Ureter (tissue), 1 donor: Measurements from ENCODE around the genes TTC34, ARHGEF16 and LRRC47.

- PRO-cap, result no peak
Observed at GRCh38 chr1:2564081-2564566, 8.0 kb downstream of the TNFRSF14 start.

DNA sequence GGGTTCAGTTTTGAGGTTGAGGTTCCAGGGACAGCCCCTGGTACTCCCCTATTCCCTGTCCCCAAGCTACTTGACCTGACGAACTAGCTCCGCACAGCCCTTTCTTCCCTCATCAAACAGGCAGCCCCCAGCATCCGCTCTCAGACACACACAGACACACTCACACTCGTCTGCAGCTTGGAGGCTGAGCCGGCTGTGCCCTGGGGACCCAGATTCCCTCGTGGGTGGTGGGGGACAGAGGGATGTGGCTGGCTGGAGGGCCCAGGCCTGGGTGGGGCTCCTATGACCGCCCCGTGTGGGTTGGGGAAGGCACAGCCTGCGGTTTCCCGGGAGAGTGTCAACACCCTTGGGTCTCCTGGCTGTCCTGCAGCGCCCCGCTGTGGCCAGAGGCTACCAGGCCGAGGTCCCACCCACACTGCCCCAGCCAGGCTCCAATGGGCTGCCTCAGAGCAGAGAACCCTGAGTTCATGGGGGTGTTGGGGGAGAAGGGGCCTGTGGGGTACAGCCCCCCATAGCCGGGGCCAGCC, at the start of gene TTC34:
Gene TTC34 (minus strand): TSS at position 281 of the 527 bp plus-strand sequence.
- PRO-cap, result no peak

GRCh38 chr1:2959906-2960292, 61.4 kb upstream of the ACTRT2 start:
- PRO-cap, result no peak

GRCh38 chr1:2984957-2985718, 36.1 kb upstream of the ACTRT2 start:
- PRO-cap, result no peak

- PRO-cap, result no peak
Observed at GRCh38 chr1:3194923-3195500, 126.0 kb downstream of the PRDM16 start.

DNA sequence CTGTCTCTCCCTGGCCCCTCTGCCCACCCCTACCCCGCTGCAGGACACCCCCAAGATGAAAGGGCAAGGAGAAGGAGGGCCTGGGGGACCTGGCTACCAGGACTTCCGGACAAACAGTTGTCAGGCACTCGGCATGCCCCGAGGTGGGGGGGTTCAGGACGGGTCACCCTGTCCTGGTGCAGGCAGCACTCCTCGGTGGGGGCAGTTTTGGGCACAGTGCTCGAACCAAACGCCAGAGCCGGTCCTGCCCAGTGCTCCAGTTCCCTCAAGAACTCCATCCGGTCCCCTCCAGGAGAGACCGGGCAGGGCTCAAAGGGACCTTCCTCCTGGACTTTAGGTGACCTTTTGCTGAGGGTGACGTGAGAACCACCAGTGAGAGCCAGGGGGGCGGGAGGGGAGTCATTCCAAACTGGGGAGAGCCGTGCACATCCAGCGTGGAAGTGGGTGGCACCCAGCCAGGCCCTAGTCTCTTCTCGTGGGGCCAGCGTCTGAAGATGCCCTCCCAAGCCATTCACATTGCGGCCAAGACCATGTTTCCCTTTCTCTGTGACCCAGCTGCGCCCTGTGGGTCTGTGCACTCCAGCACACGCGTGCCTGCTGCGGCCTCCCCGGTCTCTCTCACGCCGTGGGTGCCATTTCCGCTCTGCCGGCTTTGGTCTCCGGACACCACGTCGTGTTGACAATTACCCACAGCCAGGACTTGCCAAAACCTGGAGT, 178.9 kb upstream of the ARHGEF16 start:
- PRO-cap, result no peak

- PRO-cap, result no peak
Observed at GRCh38 chr1:3334696-3335414, 119.6 kb upstream of the ARHGEF16 start.

DNA sequence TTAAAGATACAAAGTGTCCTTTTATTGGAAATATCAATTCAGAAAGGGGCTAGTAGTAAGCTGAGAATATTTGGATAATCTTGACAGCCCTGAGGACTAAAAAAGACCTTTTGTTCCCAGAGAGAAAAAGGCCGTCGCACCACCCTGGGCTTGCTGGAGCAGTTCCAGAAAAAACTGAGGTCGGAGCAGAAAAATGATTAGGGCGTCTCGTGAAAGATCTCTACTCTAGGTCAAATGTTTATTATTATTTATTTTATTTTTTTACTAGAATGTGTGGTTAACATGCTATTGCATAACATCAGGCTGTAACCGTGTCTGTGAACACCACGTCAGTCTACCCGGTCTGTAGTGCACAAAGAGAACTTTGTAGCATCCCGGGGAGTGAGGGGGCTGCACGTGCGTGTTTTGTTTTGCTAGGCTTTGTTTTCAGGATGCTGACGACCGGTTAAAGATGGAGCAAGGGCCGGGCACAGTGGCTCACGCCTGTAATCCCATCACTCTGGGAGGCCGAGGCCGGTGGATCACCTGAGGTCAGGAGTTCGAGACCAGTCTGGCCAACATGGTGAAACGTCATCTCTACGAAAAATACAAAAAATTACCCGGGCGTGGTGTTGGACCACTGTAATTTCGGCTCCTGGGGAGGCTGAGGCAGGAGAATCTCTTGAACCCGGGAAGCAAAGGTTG, 87.8 kb upstream of the ARHGEF16 start:
- PRO-cap, result no peak

- PRO-cap, result no peak
Observed at GRCh38 chr1:3454172-3455422, at the start of gene ARHGEF16. Gene ARHGEF16, plus strand, starts transcription at chr1:3454665.

DNA sequence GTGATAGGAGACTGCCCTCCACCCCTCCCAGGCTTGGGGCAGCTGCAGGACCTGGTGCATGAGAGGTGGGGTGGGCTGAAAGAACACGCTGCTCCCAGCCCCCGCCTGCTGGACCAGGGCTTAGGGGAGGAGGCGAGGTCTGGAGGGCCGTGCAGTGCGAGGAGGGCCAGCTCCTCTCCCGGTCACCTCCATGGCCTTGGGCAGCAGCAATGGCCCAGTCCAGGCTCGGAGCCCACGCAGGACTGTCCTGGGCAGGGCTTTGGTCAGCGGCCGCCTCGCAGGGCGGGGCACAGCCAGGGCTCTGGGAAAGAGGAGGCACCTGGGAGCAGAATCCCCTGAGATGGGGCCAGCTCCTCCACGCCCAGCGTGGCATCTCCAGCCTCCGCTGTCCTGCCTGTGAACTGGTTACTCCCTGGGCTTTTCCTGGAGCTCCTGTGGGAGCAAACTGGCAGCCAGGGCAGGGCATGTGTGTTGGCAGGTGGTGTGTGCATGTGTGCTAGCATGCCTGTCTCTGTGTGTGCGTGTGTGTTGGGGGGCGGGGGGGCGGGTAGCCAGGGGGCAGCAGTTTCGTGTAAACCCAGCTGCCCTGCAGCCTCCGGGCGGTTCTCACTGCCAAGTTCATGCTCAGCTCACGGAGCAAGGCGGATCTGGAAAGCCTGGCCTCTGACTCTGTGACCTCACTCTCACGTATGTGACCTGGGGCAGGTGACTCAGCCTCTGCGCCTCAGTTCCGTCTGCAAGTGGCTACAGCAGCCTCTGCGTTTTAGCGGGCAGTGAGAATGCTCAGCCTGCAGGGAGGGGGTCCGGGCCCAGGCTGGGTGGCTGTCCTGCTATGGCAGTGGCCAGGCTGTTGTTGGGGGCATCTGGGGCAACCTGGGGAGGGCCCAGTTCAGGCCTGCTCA, 27.6 kb downstream of the ARHGEF16 start:
- PRO-cap, result no peak

GRCh38 chr1:3522826-3523315, 68.4 kb downstream of the ARHGEF16 start:
- PRO-cap, result no peak

DNA sequence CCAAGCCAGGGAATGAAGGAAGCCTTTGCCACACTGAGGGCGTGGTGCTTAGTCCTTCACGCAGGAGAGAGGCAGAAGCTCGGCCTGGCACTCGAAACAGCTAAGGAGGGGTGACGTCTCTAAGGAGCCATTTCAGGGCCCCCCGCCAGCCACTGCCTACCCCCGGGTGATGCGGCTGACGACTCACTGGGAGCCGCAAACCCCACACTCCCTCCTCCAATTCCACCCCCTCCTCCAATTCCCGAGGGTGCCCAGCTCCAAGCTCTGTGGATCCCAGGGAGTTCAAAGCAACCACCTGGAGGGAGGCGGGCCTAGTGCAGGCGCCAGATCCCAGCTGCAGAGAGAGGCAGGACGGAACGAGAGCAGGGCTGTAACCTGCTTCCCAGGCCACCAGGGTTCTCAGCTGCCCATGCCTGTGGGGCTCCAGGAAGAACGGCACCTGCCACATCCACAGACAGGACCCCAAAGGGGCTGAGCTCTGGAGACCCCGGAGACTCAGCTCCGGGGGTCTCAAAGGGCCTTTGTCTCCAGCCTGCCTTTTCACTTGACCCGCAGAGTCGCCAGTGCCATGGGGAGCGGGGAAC, 75.8 kb downstream of the ARHGEF16 start:
- PRO-cap, result no peak

DNA sequence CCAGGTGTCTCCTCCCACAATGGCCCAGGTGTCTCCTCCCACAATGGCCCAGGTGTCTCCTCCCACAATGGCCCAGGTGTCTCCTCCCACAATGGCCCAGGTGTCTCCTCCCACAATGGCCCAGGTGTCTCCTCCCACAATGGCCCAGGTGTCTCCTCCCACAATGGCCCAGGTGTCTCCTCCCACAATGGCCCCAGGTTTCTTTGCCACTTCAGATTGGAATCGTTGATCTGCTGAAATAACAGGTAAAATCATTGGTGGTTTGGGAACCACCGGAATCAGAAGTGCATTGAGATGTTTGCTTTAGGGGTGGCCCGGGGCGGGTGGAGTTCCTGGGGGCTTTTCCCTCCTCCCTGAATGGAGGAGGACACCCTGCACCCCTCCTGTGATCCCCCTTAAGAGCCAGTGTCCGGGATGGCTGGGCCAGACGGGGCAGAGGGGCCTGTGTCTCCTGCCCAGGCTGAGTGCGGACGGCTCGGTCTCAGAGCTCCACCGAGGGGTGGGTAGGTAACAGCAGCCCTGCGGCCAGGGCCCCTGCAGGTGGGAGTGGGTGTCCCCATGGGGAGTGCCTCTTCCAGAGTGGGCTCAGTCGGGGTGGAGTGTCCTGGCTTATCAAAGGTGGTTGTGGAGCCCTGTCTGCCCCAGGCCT, 23.0 kb downstream of the TP73 start:
- PRO-cap, result no peak

DNA sequence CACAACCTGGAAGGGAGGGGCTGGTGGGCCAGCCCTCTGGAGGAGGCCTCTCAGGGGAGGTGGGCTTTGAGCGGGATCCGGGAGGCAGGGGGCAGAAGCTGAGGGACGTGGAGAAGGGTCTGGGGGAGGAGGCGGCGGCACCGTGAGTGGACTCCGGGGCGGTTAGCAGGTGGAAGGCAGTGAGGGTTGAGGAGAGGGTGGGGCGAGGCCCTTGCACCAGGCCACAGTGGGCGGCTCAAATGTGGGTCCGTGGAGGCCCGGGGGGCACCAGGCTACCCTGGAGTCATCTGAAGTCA, 46.1 kb downstream of the TP73 start:
- PRO-cap, result no peak

DNA sequence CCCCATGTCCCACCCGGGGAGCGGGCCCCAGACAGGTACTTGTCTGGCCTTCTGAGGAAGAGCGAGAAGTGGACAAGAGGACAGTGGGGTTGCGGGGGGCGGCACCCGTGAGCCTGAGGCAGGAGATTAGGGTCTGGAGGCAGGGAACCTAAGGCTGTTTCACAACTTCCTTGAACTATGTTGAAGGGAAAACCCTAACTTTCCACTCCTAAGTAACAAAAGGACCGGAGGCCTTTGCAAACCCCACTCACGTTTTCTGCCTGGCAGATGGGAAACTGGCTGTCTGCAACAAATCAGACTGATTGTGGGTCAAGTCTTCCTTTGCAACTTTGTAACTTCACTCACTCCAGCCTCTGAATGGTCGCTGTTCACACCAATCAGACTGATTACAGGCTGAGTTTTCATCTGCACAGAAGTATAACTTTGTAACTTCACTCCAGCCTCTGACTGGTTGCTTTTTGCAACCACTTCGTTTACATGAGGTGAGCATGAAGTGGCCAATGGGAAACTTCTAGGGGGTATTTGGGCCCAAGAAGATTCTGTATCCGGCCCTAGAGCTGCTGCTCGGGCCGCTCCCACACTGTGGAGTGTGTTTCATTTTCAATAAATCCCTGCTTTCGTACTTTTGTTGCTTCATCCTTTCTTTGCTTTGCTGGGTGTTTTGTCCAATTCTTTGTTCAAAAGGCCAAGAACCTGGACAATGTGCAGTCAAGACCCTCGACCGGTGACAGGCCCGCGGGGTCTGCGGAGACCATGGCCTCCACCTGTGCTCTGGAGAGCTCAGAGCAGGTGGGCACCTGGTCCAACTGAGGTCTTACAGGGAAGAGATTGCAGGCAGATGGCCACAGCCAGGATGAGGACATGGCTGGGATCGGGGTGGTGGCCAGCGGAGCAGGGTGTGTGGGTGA, 11.0 kb upstream of the CCDC27 start:
- PRO-cap, result no peak

GRCh38 chr1:3784956-3786003, 11.0 kb downstream of the LRRC47 start:
- PRO-cap, result no peak

- PRO-cap, result no peak
Observed at GRCh38 chr1:3787126-3787727, 9.1 kb downstream of the LRRC47 start.

DNA sequence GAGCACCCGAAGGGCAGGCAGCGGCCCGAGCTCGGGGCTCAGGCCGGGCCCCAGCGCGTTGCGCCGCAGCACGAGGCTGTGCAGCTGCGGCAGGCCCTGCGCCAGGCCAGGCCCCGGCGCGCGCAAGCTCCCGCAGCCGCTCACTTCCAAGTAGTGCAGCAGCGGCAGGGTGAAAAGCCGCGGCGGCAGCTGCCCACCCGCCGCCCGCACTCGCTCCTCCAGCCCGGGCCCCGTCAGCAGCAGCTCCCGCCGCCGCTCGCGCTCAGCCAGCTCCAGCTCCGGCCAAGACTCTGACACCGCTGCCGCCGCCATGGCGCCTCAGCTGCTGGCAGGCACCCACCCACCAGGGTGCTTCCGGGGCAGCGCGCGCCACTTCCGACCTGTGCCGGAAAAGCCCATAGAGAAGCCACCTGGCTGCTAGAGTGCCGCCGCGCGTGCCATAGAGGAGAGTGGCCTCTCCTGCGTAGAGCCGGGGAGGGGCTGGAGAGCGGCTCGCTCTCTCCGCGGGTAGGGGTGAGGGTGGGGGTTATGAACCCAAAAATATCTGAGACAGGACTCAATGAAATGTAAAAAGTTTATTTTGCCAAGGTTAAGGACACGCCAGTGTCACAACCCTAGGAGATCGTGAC, at the start of gene LRRC47:
Gene LRRC47 (minus strand): TSS at position 334 of the 629 bp plus-strand sequence.
- PRO-cap, result bidirectional peak, plus-strand start at position 420 of the sequence, minus-strand start at position 320 of the sequence

DNA sequence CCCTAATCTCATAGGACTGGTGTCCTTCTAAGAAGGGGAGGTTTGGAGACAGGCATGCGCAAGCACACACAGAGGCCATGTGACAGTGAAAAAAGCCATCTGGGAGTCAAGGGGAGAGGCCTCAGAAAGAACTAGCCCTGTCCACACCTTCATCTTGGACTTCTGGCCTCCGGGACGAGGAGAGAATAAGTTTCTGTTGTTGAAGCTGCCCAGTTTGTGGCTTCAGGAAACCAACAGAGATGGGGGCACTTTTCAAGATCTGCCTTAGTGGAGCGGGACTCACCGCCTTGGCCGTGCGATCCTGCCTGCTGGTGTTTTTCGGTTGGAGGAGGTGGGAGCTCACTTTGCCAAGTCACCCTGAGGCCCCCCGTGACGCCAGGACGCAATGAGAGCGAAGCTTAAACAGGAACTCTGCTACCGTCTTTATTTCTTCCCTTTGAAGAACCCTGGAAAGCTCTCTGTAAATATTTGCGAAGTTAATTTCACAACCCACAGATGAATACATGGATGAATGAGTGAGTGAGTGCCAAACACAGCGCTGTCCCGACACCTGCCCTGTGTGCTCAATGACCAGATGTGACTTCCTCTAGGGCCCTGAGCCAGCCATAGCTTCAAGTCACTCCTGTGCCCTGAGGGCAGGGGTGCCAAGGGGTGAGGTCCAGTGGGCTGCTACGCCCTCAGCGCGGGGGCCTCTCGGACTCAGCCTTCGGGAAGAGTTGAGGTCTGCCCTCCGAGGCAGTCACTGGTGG, 42.6 kb upstream of the C1orf174 start:
- PRO-cap, result no peak

- PRO-cap, result no peak
Observed at GRCh38 chr1:4977309-4978186, 323.1 kb downstream of the AJAP1 start.